Mesenchymal stem cell of Wharton's jelly (primary cell): ENCODE measurements around the genes NNMT, NXPE2, ZPR1 and SIK3.

DNA sequence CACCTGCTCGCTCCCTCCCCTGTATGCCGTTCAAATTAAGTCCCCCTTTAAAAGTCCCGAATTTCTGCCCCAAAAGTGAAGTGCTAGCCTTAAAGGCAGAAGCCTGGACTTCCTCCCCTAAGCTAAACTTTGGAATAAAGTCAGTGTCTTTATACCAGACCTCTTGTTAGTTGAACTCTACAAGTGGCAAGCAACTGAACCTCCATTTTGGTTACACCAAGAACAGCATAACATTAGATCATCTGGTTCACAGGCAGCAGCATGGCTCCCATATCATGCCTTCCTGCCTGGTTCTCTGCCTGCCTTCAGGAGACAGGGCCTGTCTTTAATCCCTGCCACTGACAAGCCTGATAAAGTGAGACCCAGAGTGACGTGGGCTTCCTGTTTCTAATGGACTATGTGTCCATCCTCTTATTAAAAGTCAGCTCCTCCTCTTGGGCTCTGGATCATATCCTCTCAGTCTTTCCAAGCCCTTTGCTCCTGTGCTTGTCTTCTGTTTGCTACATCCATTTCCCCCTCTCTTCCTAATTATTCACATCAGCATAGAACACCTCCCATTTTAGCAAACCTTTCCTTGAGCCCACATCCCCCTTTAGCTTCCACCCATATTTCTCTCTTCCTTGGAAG is 32.4 kb upstream of the NNMT start:
- CAGE, long polyA plus RNA: no peak

GRCh38 chr11:114274616-114275056 is 21.6 kb upstream of the NNMT start:
- CAGE, long polyA plus RNA: no peak

- CAGE, long polyA plus RNA: start-site peak on the plus strand at chr11:114296336-114296543, 6,647 and 5,936 reads in 2 replicates
These were observed at the start of gene NNMT for GRCh38 chr11:114295992-114297151. NNMT (plus strand) TSS chr11:114296399.

DNA sequence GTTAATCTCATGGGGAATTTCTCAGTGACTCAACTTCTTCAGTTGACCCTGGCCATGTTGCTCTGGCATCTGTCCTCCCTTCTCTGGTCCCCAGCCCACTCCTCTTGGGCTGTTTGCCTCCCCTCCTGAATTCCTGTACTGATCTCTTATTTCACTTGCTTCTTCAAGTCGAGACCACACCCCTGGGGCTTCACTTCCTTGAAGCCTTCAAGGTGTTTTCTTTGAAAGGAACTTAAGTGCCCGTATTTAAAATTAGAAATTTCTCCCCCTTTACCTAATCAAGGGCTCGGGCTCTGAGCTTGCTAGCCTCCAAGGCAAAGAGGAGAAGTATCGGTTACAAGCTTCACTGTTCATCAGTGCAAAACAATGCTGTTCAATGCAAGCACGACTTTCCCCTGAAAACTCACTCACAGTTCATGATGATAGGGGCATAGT is 23.8 kb downstream of the NNMT start:
- CAGE, long polyA plus RNA: no peak

GRCh38 chr11:114401589-114402064 is 1.2 kb downstream of the RBM7 start:
- CAGE, long polyA plus RNA: no peak

GRCh38 chr11:114404204-114404480 is 3.7 kb downstream of the RBM7 start:
- CAGE, long polyA plus RNA: no peak

DNA sequence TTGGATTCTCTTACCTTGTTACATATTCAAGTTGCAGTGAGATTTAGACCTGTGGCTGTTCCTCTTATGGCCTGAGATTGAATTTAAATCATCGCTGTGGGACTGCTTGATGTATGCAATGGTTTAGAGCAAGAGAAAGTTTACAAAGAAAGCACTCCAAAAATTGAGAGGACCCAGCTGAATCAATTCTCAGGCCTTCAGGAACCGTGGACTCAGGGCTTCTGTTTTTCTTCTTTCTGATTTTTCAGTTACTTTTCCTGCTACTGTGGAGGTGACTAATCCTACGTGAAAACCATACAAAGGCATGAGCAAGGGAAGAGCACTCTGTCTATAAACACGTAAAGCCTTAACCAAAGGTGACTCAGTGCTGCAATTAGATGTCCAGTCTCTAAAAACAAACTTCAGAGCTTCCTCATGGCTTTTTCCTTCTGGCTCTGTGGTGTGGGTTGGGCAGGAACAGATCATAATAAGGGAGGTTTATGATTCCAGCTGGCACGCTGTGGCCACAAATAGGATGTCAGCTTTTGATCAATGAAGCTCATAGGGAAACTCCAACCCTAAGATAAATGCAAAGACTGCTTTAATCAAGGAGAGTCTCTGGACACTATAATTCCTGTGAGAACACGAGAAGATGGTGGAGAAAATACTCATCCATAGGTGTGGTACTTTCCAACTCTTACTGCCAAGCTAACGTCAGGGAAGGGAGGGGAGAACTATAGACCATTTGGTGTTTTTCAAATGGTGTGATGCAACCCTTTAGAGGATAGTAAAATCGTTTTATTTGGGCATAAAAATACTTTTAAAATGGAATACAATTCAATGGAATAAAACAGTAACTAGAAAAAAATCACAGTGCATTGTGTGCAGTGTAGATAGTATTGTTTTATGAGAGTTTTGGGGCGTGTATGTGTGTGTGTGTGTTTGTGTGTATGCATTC is at the start of gene NXPE2:
Gene NXPE2 (plus strand): TSS at position 583 of the 937 bp plus-strand sequence.
- CAGE, long polyA plus RNA: no peak

DNA sequence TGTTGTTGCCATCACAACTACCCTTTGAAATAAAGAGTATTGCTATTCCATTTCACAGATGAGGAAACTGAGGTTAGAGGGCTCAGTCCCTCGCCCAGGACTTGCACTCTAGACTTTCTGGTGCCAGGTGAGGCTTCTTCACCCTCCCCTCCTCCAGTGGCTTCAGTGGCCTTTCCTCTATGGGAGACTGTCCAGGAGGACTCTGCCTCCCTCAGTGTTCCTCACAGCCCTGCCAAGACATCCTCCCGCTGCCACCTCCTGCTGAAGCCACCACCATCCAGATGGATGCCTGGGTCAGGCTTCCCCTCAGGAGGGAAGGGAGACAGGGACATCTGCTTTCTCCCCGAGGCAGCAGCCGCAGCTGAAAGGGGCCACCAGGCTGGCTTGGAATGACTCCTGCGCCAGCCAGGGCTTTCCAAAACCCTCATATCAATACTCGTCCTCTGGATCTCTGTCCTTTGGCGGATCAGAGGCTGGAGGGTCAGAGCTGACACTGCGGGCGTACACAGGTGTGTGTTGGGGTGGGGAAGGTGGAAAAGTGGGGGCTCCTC is 580.1 kb downstream of the BUD13 start:
- CAGE, long polyA plus RNA: no peak

DNA sequence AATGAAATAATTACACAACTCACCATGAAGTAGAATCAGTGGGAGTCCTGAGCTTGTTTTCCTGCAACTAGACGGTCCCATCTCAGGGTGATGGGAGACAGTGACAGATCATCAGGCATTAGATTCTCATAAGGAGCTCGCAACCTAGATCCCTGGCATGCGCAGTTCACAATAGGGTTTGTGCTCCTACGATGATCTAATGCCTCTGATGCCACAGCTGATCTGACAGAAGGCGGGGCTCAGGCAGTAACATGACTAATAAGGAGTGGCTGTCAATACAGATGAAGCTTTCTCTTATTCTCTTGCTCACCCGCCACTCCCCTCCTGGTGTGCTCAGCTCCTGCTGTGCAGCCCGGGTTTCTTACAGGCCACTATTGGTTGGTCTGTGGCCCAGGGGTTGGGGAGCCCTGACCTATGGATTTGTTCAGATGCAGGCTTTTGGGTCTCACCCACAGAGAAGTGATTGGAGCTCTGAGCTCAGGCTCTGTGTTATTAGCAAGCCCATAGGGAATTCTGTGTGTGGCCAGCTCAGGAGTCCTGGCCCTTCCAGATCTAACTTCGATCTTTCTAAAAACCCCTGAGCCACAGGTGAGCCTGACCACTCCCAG is 352.0 kb downstream of the BUD13 start:
- CAGE, long polyA plus RNA: no peak

DNA sequence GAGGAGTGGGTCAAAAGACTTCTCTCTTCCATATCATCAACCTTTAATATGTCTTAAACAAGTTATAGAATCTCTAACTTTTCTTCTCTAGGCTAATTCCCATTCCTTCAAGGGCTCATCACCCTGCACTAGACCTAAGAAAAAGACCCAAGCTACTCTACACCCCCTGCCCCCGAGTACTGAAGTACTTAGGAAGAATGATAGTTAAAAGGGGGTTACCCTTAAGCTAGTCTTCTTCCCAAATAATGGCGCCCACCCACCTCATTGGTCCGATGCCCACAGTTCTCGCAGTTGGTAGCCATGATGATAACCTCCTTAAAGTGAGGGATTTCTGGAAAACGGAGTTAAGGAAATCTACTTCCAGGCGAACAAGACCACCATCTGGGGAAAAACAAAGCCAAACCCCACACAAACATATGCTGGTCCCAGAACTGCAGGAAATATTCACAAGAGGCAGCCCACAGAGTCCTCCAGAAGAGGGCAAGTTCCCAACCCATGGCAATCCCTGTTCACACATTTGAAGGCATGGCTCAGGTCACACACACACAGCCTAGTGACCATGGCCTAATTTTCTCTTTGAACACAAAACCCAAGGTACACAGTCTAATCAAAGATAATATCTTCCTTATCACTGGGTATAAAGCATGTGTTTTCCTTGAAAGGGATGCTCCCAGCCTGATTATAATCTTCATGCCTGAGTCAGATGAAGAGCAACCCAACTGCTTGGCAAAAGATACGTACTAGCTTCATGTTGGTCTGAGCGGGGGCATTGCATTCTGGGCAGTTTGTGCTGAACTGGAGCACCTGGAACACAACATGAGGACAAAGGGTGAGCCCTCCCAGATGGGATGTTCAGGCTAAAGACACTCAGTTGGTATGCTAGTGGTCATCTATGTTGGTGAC is 3.5 kb downstream of the ZPR1 start:
- CAGE, long polyA plus RNA: no peak

- CAGE, long polyA plus RNA: start-site peak on the minus strand at chr11:116787980-116788029, 3,215 and 207 reads in 2 replicates
These were observed at the start of gene ZPR1 for GRCh38 chr11:116787395-116788556. ZPR1 (minus strand) TSS chr11:116788023.

DNA sequence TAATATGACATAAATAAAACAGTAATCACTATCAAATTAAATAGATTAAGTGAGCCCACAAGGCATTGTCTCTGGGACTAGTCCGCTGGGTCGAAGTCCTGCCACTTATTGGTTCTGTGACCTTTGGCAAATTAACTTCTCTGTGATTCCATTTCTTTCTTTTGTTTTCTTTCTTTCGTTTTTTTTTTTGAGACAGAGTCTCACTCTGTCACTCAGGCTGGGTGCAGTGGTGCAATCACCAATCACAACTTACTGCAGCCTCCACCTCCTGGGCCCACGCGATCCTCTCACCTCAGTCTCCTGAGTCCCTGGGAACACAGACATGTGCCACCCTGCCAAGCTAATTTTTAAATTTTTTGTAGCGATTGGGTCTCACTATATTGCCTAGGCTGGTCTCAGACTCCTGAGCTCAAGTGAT is 14.7 kb upstream of the APOA5 start:
- CAGE, long polyA plus RNA: no peak

DNA sequence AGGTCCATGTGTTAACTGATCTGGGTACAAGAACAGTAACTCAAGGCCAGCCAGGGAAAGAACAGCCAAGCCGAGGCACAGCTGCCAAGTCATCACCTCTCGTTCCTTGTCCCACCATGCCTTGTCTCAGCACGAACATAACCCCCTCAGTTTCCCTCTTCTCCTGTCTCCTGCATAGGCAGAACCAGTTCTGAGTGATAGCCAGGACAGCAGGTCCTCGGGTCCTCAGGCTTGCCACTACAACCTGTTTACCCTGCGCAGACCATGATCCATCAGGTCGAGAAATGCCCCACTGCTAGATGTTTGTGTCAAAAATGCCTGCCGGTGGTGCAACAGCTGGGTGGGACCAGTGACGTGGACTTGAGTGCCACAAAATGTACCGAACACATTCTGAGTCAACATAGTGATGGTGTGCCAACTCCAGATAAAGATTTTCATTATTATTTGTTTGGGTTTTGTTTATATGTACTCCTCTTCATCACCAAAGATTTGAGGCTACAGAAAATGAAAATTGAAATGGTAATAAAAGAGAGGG is 14.3 kb downstream of the APOA4 start:
- CAGE, long polyA plus RNA: no peak

GRCh38 chr11:116821646-116822133 is 1.4 kb downstream of the APOA4 start:
- CAGE, long polyA plus RNA: no peak

- CAGE, long polyA plus RNA: no peak
These were observed 2.2 kb downstream of the APOA1 start for GRCh38 chr11:116835103-116835691.

DNA sequence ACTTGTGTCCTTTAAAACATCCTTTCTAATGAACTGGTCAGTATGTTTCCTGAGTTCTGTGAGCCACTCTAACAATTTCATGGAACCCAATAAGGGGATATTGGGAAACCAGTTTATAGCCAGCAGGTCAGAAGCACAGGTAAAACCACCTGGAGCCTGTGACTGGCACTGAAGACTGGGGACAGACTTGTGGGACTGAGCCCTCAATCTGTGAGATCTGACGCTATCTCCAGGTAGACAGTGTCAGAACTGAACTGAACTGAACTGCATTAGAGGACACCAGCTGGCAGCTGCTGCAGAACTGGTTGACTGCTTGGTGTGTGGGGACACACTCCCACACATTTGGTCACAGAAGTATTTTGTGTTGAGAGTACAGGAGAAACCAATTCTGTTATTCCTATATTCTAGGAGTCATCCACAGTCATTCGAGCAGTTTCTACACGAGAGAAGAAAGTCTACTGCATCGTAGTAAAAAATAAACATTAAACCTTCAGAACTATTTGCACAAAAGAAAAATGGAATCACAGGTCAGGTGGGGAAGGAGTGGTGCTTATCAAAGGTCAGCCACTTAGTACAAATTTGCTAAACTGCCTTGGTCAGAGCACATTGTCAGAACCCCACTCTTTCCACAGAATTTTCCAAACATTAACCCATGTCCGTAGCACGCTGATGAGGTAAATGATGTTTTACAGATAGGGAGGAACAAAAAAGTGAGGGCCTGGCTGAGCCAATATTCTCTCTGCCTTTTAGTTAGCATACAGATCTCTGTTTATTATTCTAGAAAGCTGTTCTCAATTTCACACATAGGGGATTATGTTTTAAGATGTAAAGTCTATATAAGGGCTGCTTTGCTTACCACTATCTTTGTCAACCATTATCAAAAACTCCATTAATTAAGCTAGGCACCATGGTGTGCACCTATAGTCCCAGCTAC is 77.2 kb downstream of the SIK3 start:
- CAGE, long polyA plus RNA: no peak

DNA sequence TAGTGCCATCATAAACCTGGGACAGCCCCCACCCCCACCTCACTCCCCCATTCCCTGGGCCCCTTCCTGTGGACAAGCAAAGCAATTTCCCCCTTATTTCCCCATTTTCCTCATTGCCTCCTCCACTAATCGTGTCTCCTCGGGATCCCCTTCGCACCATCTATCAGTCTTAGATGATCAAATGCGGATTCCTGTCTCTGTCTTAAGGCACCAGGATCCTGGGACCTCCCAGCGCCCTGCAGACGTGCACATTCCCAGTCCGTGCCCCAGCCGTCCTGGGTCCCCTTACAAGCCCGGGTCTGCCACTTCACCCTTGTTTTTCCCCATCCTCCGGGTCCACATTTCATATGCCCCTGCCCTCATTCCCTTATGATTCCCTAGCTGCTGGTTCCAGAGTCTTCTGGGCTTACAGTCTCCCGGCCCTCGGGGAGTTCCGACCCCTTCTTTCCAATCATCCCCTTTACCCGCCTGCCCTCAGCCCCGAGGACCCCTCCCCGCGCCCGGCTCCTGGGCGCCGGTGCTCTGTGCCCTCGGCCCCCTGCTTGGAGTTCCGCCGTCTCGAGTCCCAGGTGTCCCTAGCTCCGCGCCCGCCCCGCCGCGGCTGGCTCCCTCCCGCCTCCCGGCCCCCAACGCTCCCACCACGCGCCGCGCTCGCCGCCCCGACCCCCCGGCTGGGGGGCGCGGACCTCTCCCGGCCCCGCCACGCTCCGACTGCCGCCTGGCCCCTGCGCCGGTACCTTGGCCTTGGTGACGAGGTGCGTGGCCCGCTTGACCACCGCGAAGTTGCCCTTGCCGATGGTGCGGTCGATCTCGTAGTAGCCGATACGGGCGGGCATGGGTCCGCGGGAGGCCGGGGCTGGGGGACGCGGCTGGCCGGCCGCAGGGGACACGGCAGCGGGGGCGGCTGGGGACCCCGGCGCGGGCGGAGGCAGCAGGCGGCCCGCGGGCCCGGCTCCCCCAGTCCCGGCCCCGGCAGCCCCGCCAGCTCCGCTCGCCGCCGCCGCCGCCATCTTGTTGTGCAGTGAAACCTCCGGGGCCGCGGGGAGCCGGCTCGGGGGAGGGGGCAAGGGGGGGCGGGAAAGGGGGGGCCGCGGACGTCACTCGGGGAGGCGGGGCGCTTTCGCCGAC is at the start of gene SIK3:
Gene SIK3 (minus strand): TSS at position 1,023 of the 1,128 bp plus-strand sequence.
- CAGE, long polyA plus RNA: start-site peak on the minus strand centred at position 1,028 of the sequence, 27 bp wide, 82 and 72 reads in 2 replicates

DNA sequence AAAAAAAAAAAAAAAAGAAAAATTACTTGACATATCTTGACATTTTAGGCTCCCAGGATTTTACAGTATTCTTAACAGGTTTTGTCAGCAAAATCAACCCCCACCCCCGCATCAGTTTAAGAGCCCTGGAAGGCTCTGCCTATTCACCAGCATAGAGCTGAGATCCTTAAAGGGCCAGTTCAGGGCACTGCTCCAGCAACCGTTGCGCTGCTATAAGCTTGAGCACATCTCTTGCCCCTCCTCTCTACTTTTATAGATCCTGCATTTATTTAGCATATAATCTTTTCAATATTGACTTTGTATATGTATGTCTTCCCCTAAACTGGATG is 690 bp upstream of the PAFAH1B2 start:
- CAGE, long polyA plus RNA: no peak

DNA sequence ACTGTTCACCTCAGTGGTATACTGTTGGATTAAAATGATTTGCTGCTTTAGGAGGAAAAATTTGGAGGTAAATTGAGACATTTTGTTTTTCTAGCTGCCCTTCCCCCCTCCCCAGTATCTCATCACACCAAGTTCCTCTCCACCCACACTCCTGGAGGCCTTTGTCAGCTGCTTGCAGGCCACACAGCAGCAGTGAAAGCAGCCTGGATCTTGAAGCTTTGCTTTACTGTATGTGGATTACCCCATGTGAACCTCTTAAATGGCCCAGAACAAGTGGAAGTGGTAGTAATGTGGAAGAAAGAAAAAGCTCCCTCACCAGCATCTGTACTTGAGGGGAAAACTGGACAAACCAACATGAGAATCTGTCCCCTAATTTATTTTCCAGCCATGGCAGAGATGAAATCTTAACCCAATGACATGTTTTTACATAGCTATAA is 6.7 kb upstream of the SIDT2 start:
- CAGE, long polyA plus RNA: no peak

GRCh38 chr11:117181134-117182096 is 2.9 kb downstream of the SIDT2 start:
- CAGE, long polyA plus RNA: no peak